ENCODE data around the gene MN1.

DNA sequence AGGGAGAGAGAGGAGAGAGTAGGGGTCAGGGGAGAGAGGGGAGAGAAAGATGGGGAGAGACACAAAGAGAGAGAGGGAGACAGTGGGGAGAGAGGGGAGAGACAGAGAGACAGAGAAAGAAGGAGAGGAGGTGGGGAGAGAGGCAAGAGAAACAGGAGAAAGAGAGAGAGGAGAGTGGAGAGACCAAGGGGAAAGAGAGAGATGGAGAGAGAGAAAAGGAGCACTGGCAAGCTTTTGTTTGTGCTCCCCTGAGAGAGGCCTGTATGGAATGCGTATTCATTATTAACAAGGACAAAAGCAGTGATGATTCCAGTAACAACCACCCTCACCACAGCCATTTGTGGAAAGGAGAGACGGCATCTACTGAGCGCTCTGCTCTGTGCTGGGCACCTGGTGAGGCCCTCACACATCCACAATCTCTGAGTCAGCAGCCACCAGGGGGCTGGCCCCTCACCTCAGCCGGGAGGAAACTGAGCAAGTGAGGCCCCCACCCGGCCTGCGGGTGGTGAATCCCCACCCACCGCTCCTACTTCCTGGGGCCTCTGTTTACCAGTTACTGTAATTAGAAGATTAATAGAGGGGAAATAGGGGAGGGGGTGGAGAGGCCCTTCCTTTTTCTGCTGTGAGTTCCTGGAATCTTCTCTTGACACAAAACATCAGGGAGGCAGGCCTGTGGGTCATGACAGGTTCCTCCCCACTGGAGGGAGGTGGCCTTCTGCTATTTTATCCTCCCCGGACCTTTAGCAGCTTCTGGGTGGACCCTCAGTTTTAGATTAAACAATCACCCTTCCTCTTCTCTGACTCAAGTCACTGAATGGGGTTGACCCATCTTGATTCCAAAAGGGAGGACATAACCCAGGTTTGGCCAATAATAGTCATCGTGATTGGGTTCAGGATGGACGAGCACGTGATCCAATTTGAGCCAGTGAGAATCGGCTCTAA lies 21.1 kb downstream of the CRYBA4 start:
- PRO-cap, 2 experiments, result no peak in any of the 2 experiments

DNA sequence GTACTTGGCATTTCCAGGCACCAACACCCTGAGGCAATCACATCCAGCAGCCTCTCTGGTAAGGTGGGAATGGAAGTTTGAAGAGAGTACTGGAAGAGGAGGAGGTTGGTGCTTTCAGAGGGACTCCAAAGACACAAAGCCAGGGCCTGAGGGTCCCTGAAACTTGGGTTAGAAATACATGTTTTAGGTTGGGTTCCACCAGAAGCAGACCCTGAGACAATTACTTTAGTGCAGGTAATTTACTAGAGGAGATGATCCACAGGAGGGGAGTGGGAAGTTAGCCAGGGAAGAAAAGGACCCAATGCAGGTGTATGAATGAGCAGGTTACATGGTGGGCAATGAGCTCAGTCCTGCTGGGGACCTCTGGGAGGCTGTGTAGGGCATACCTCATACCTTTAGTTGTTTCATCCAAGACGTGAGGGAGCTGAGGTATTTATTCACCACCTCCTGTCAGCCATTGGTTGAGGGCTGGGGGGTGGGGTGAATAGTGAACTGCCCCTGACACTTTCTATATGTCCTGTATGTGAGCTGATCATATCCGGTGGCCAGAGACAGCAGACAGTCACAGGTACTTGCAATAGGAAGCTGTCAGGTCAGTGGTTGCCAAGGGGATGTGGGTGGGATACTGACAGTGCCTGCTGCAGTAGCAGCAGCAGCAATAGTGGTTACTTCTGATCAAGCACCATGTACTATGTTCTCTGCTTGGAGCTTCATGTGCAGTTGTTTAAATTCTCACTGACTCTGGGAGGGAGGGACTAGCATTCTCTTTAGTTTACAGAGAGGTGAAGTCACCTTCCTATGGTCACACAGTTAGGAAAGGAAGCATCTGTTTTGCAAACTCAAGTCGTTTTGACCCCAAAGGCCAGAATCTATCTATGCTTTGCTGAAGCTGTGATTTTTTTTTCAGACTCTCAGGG lies 89.4 kb downstream of the CRYBA4 start:
- PRO-cap, 2 experiments, result no peak in any of the 2 experiments

DNA sequence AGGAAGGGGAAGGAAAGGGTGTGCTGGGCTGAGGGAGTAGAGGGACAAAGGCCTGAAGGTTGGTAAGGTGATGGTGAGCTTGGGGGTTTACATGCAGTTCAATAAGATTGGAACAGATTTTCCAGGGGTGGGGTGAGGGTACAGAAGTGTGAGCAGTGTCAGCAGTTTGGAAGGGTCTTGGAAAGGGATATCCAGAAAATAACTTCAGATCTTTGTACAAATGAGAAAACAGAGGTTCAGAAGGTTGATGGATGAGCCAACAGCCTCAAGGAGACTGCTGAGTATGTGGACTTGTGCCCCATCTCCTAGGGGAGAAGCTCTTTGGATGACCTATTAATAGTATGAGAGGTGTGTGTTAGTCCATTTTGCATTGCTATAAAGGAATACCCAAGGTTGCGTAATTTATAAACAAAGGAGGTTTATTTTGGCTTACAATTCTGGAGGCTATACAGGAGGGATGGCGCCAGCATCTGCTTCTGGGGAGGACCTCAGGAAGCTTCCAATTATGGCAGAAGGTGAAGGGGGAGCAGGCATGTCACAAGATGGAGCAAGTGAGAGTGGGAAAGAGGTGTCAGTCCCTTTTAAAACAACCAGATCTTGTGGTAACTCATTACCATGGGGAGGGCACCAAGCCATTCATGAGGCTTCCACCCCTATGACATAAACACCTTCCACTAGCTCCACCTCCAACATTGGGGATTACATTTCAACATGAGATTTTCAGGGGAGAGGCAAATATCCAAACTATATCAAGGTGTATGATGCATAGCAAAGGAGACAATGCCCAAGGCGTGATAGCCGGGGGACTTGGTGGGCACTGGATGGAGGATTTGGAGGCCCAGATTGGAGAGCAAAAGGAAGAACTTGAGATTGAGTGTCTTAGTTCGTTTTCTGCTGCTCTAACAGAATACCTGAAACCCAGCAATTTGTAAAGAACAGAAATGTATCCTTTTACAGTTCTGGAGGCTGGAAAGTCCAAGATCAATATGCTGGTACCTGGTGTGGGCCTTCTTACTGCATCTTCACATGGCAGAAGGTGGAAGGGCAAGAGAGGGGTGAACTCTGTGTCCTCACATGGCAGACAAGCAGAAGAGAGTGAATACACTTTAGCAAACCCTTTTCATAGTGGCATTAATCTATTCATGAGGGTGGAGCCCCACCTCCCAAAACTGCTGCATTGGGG lies 105.5 kb downstream of the CRYBA4 start:
- PRO-cap, 2 experiments, result no peak in any of the 2 experiments

DNA sequence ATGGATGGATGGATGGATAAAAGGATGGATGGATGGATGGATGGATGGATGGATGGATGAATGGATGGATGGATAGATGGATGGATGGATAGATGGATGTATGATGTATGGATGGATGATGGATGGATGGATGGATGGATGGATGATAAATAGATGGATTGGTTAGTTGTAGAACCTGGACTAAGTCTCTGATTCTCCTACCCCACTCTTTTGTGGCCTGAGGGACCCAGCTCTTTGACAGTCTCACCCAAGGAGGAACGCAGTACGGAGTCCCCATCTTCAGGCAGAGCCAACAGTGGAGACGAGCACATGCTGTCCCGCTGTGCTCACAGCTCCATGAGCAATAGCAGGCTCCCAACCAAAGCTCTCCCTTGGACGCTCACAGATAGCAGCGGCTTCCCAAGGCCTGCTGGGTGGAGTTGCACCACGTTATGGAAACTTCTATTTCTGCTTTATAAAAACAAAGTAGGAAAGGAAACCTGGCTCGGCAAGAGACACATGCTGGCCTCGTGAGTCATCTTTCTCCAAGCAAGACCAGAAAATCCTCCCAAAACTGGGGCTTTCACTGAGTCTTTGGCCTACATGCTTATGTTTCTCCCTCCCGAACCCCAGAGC lies 483.7 kb downstream of the CRYBA4 start:
- PRO-cap, 2 experiments, result no peak in any of the 2 experiments

- PRO-cap, 2 experiments, result no peak in any of the 2 experiments
These were observed 562.4 kb downstream of the MN1 start for GRCh38 chr22:27238978-27239678.

DNA sequence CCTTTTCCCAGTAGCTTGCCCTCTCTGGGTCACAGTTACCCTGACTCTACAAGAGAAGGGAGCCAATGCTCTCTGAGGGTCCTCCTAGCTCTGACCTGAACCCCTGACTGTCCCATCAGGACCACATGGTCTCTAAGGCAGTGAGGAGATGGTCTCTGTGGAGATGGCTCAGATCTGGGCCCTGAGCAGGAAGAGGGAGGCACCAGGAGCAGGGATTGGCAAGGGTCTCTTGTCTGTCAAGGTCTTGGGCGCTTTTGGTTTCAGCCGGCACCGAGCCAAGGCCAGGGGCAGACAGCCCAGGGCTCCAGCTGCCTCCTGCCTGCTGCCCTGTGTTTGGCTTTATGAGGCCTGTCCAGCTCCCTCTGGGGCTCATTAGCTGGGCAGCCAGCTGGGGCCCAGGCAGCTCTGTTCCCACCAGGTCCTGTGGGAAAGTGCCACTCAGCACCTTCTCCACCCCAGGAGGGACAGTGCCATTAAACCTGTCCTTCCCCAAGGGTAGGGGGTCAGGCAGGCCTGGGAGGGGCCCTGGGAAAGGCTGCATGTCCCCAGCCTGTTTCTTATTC lies 559.8 kb downstream of the MN1 start:
- PRO-cap, 2 experiments, result no peak in any of the 2 experiments

DNA sequence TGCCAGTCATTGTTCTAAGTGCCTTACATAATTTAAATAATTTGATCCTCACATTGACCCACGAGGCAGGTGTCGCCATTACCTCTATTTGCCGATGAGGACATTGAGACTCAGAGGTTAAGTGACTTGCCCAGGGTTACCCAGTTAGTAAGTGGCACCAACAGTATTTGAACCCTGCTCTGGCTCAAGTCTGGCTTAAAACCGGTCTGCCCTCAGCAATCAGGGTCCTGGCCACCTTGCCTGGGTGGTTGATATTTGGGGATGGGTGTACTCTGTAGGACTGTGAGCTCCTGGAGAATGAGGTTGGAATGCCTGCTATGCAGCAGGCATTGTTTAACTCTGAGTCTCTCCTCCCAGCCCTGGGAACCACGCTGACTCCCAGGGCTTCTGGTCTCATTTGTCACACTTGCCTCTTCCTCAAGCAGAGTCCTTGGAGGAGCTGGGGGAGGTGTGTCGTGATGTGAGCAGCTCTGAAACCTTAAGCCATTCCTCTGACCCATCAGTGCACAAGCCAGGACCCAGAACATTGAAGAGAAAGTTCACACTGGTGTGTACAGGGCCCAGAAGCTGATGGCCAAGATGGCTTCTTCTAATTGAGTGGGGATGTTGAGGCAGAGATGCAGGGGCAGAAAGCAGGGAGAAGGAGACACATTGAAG lies 340.1 kb downstream of the MN1 start:
- PRO-cap, 2 experiments, result no peak in any of the 2 experiments

GRCh38 chr22:27474824-27475260 lies 326.7 kb downstream of the MN1 start:
- PRO-cap, 2 experiments, result no peak in any of the 2 experiments

- PRO-cap, 2 experiments, result no peak in any of the 2 experiments
These were observed 115.0 kb downstream of the MN1 start for GRCh38 chr22:27686404-27687034.

GRCh38 chr22:27792555-27793172 lies 8.9 kb downstream of the MN1 start:
- PRO-cap, 2 experiments, result no peak in any of the 2 experiments

DNA sequence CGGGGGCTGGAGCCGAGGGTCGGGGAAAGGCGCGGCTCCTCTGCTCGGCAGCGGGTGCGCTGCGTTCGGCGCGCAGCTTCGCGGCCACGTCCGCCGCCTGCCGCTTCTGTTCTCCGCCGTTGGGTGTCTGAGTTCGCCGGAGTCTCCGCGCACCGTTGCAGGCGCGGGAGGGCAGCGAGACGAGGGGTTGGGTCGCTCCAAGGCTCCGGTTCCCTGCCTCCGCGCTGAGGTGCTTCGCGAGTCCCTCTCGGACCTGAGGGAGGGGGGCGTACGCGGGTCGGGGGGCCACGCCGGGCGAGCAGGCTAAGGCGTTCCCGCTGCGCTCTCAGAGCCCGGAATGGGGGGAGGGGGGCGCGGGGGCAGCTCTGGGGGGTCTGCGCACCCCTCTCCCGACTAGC lies 283 bp downstream of the MN1 start:
- PRO-cap, 2 experiments, result peak in 2 of 2 experiments; most common plus-strand start position 116 of the sequence (in 1); most common minus-strand start position 129 of the sequence (in 2)

- PRO-cap, 2 experiments, result peak in 2 of 2 experiments; most common plus-strand start chr22:27801852 (in 1); most common minus-strand start chr22:27801748 (in 1)
These were observed at the start of gene MN1 for GRCh38 chr22:27801672-27802607. TSS of gene MN1 (minus strand) at chr22:27801756.

- PRO-cap, 2 experiments, result no peak in any of the 2 experiments
These were observed 8.4 kb upstream of the MN1 start for GRCh38 chr22:27809839-27810381.

GRCh38 chr22:27865838-27866126 lies 53.3 kb downstream of the PITPNB start:
- PRO-cap, 2 experiments, result no peak in any of the 2 experiments

GRCh38 chr22:27912147-27912608 lies 6.9 kb downstream of the PITPNB start:
- PRO-cap, 2 experiments, result no peak in any of the 2 experiments

DNA sequence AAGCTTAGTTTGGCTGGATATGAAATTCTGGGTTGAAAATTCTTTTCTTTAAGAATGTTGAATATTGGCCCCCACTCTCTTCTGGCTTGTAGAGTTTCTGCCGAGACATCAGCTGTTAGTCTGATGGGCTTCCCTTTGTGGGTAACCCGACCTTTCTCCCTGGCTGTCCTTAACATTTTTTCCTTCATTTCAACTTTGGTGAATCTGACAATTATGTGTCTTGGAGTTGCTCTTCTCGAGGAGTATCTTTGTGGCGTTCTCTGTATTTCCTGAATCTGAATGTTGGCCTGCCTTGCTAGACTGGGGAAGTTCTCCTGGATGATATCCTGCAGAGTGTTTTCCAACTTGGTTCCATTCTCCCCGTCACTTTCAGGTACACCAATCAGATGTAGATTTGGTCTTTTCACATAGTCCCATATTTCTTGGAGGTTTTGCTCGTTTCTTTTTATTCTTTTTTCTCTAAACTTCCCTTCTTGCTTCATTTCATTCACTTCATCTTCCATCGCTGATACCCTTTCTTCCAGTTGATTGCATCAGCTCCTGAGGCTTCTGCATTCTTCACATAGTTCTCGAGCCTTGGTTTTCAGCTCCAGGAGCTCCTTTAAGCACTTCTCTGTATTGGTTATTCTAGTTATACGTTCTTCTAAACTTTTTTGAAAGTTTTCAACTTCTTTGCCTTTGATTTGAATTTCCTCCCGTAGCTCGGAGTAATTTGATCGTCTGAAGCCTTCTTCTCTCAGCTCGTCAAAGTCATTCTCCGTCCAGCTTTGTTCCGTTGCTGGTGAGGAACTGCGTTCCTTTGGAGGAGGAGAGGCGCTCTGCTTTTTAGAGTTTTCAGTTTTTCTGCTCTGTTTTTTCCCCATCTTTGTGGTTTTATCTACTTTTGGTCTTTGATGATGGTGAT lies 288.3 kb downstream of the TTC28 start:
- PRO-cap, 2 experiments, result no peak in any of the 2 experiments

DNA sequence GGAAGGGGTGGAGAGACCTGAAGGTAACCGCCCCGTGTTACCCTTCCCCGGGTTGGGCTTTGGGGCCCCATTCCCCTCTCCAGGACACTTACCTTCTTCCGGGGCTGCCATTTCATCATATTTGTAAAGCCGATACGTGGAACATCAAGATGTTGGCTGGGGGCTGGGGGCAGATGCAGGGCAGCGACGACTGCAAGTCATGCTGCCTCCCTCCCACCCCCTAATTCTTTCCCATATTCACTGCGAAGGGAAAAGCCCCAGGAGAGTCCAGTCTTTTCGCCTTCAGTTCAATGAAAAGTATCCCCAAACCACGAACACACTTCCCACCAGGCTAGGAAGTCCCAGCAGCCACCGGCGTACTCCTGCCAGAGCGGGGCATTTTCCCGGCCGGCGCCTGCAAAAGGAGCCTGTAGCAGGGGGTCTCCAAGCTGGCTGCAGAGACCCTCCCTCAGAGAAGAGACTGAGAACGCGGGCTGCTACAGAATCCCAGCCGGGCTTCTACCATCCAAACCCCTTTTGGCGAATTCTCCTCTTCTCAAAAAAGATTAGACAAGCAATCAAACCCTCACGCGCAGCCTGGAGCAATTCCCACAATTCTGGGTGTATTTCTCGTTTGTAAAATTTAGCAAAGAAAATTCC lies 236.7 kb downstream of the TTC28 start:
- PRO-cap, 2 experiments, result no peak in any of the 2 experiments

DNA sequence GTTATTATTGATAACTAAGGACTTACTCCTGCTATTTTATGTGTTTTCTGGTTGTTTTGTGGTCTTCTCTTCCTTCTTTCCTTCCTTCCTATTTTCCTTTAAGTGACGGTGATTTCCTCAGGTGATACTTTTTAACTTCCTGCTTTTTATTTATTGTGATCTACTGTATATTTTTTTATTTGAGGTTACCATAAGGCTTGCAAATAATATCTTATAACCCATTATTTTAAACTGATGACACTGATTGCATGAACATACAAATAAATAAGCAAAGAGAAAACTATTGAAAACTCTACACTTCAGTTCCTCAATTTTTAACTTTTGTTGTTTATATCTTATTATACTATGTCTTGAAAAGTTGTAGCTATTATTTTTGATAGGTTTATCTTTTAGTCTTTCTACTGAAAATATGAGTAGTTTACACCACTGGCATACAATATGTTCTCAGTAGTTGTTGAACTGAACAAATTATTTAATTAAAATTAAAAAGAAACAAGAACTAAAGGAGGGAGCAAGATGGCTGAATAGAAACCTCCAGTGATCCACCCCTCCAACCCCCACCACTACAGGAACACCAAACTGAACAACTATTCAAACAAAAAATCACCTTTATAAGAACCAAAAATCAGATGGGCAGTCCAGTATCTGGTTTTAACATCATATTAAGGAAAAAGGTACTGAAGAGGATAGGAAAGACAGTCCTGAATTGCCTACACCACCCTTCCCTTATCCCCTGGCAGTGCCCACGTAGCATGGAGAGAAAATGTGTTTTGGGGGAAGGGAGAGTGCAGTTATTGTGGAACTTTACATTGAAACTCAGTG lies 101.5 kb downstream of the TTC28 start:
- PRO-cap, 2 experiments, result no peak in any of the 2 experiments

GRCh38 chr22:28711867-28712894 lies 29.4 kb downstream of the CHEK2 start:
- PRO-cap, 2 experiments, result no peak in any of the 2 experiments

GRCh38 chr22:28814913-28815467 lies 42.5 kb downstream of the CCDC117 start:
- PRO-cap, 2 experiments, result no peak in any of the 2 experiments